Mesenchymal stem cell of adipose (primary cell): ENCODE results near the genes ZNF77 and TLE2.

GRCh38 chr19:2796737-2797146 lies 11.4 kb downstream of the THOP1 start:
- CAGE, long polyA plus RNA, result no peak

DNA sequence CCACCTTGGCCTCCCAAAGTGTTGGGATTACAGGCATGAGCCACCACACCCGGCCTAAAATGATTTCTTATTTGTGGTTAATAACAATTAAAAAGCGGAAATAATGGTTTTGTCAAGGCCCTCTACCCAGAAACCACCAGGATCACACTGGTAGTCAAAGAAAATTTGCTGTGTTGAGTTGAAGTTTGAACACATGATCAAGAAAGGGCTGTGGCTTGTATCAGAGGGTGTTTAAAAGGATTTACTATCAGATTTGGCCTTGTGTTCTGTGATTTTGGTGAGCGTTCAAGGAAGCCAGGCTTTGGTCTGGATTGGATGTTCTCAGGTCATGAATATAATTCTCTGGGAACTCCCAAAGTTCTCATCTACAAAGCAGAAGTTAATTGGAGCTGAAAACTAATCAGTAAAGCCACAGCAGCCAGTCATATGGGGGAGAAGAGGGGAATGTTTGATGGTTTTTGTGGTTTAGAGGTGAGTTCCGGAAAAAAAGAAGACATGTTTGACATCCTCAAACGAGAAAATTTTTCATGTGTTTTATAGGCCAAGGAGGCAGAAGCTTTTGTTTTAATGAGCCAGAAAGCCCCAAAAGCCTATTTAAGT lies 10.6 kb upstream of the ZNF556 start:
- CAGE, long polyA plus RNA, result no peak

- CAGE, long polyA plus RNA, result no peak
Observed at GRCh38 chr19:2944254-2945078, at the start of gene ZNF77. ZNF77 (minus strand) TSS chr19:2944971.

DNA sequence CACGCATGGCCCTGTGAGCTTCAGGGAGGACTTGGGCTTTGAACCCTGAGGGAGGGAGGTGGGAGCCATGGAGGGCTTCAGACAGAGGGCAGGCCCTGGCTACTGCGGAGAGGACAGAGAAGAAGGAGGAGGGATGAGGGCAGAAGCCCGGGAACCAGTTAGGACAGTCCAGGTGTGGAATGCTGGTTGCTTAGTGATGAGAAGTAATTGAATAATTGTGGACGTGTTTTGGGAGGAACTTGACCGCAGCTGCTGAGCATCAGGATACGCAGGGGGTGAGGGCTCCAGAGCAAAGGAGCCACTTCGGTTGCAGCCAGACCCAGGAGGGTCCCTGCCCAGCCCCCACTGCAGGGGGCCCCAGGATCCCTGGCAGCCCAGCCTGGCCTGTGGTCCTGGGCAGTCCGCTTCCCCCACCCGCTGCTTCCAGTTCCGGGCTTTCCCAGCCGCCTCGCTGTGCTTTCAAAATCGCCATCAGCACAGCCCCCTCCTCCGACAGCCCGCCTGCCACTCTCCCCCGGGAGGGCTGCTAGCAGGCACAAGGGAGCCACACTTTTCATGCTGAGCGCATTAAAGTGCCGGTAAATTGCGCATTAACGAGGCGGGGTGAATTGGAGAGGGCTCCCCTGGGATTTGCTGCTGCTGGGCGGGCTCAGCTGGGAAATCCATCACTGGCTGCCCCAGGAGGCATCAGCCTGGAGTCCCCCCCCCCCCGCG lies 6.4 kb downstream of the TLE6 start:
- CAGE, long polyA plus RNA, result no peak

GRCh38 chr19:3024731-3025970 lies 3.9 kb downstream of the TLE2 start:
- CAGE, long polyA plus RNA, result no peak

GRCh38 chr19:3028835-3029488 lies at the start of gene TLE2:
TLE2 (minus strand) TSS chr19:3029280.
- CAGE, long polyA plus RNA, result no peak

DNA sequence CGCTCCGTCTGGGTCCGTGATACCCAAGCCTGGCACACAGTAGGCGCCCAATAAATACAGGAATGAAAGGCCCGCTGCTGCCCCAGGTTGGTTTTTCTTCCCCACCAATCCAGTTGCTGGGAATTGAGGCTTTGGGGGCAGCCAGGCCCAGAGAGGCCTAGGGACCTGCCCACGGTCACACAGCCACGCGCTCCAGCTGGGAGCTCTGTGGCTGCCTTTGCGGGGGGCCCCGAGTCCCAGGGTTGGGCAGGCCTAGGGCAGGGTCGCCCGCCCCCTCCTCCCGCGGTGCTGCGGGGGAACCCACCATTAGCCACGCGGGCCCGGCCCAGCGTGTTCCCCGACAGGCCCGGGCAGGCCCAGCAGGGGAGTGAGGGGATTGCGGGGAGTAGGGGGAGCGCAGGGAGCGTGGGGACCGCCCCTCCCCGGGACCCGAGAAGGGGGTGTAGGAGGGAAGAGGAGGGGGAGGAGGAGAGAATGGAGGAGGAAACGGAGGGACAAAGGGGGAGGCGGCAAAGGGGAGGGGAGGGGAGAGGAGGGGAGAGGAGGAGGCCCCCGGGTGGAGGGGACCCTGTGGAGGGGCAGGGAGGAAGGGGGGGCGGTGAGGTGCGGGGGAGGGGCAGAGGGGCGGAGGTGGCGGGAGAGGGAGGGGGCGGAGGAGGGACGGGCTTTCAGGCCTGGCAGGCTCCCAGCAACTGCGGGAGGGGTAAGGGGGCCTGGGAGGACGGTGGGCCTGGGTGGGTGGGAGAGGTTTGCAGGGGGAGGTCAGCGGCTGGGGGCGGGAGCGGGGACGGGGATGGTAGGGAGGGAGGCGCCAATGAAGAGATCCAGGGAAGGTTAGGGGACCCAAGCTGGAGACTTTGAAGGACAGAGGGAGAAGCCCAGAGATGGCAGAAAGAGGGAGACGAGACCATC lies 12.9 kb upstream of the TLE2 start:
- CAGE, long polyA plus RNA, result no peak

GRCh38 chr19:3097320-3098033 lies 3.3 kb downstream of the GNA11 start:
- CAGE, long polyA plus RNA, result no peak

GRCh38 chr19:3123052-3123771 lies 12.6 kb upstream of the GNA15 start:
- CAGE, long polyA plus RNA, result no peak

- CAGE, long polyA plus RNA, result no peak
Observed at GRCh38 chr19:3151699-3152621, 16.1 kb downstream of the GNA15 start.

- CAGE, long polyA plus RNA, result no peak
Observed at GRCh38 chr19:3373595-3374419, 7.4 kb downstream of the NFIC start.

GRCh38 chr19:3387650-3388255 lies 21.4 kb downstream of the NFIC start:
- CAGE, long polyA plus RNA, result no peak

DNA sequence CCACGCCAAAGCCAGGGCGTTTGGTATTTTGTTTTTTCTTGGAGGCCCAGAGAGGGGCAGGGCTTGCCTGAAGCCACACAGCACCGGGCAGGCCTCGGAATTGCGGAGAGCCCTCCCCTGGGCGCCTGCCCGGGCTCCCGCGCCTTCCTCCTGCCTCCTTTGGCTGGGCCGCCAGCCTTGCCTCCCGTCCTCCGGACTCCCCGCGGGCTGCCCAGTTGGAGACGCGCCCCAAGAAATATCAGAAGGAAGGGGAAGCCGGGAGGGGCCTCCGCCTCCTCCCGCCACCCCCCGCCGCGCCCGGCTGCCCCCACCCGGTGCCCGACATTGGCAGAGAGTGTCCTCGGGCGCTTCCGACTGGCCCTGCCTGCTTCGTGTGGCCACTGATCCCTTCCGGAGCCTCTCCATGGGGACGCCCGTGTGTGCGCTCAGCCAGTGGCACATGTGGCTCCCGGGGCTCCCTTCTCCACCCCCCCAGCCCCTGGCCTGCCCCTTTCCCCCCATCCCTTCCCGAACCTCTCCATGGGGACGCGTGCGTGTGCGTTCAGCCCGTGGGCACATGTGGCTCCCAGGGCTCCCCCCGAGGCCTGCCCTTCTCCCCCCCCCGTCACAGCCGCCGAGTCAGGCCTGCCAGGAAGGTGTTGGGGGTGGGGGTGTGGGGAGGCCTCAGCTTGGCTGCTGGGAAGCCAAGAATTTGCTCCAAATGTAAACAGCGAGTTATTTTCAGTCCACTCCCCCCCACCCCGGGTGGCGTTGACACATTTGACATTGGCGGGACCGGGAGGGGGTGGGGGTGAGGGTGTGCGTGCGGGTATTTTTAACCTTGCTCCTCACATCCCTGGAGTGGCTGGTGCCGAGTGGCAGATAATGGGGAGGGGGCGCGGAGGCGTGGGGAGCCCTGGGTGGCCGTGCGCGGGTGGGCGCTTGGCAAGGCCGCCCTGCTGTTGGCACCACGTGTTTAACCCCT lies 37.4 kb downstream of the NFIC start:
- CAGE, long polyA plus RNA, result no peak

DNA sequence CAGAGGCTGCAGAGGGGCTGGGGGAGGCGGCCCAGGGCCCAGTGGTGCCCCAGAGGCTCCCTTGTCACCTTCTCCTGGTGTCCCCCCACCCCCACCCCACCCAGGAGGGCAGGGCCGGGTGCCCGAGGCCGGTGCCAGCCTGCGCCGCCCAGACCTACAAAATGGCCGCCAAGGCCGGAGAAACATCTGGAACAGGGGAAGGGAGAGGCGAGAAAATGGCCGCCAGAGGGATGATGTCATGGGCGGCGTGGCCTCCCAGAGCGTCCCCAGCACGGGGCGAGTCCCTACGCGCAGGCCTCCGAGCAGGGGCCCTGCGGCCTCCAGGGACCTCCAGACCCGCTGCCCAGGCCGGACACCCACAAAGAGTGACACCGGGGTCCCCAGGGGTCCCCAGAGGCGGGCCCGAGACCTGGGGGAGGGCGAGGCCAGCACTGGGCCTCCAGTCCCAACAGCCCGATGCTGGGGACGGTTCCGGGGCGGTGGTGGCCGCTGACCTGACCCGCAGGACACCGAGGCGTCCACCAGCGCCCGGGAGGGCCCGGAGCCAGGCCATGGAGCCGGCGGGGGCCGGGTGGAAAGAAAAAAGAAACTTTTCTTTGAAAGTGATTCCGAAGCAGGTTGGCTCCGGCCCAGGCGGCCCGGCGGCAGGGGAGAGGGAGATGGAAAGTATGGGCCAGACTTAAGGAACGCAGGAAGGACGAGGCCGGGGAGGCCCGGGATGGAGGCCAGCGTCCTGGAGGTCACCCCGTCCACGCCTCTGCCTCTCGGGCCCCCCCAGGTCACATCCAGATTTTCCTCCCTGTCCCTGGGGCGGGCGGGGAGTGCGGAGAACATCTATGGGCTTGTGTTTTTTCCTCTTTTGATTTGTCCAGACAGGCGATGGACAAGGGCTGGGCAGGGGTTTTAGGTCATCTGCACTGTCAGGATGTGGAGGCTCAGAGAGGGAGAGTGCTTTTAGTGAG lies 38.4 kb downstream of the NFIC start:
- CAGE, long polyA plus RNA, result no peak

DNA sequence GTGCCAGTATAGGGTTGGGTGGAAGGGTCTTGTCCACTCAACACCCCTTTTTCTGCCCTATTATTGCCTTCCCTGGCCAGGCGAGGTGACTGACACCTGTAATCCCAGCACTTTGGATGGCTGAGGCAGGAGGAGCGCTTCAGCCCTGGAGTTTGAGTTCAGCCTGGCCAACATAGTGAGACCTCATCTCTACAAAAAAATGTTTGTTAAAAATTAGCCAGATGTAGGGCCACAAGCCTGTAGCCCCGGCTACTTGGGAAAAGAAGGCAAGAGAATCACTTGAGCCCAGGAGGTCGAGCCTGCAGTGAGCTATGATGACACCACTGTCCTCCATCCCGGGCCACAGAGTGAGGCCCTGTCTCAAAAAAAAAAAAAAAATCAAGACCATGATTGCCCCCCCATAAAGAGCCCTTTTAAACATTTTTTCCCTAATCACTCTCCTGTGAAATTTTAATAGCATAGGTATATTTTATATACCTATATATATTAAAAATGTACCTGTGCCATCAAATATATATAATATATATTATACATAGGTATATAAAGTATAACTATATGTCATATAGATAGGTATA lies 49.5 kb downstream of the NFIC start:
- CAGE, long polyA plus RNA, result no peak

- CAGE, long polyA plus RNA, result no peak
Observed at GRCh38 chr19:3431588-3432230, 48.6 kb downstream of the SMIM24 start.

GRCh38 chr19:3457771-3458167 lies 22.6 kb downstream of the SMIM24 start:
- CAGE, long polyA plus RNA, result no peak

DNA sequence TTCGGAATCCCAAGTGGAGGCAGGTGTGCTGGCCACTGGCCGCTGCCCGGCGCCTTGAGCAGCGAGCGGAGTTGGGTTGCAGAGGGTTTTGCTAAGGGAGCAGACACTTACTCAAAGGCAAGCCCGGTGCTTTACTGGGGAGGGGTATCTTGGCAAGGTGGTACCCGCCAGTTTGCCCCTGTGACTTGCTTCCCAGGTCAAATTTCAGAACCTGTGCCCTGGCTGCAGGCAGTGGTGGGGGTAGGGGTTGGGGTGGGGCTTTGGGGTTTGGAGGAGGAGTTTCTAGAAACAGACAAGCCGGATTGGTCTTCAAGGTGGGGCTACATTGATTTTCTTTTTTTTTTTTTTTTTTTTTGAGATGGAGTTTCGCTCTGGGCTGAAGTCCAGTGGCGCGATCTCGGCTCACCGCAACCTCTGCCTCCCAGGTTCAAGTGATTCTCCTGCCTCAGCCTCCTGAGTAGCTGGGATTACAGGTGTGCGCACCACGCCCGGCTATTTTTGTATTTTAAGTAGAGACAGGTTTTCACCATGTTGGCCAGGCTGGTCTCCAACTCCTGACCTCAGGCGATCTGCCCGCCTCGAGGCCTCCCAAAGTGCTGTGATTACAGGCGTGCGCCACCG lies 1.9 kb downstream of the FZR1 start:
- CAGE, long polyA plus RNA, result no peak

- CAGE, long polyA plus RNA, result no peak
Observed at GRCh38 chr19:3512247-3512891, 6.3 kb downstream of the FZR1 start.

DNA sequence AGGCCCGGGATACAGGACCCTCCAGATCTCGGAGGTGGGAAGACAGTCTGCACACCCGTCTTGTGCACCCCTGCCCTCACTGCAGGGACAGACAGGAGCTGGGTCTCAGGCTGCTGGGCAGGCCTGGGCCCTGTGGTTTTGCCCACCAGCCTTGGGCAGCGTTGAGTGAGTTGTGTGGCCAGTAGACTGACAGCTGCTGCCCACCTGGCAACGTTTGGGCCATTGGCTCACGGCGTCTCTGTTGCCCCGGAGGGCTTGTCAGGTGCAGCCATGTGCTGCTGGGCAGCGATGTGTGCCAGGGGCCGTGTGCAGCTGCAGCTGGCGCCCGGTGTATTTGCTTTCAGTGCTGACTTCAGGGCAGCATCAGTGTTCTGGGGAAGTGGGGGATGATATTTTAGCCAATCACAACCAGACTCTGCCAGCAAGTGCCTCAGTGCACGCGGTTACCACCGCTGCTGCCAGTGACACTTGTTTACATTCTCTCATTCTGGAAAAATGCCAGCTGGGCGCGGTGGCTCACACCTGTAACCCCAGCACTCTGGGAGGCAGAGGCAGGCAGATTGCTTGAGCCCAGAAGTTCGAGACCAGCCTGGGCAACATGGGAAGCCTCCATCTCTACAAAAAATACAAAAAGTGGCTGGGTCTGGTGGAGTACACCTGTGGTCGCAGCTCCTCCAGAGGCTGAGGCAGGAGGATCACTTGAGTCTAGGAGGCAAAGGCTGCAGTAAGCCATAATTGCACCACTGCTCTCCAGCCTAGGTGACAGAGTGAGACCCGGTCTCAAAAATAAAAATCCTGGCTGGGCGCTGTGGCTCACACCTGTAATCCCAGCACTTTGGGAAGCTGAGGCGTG lies 10.7 kb downstream of the FZR1 start:
- CAGE, long polyA plus RNA, result no peak